Anterior vena cava (tissue), 1 donor: ENCODE measurements around the genes POLR2E and CIRBP.

- PRO-cap, result no peak
Observed at GRCh38 chr19:1010531-1010781, 10.2 kb downstream of the GRIN3B start.

DNA sequence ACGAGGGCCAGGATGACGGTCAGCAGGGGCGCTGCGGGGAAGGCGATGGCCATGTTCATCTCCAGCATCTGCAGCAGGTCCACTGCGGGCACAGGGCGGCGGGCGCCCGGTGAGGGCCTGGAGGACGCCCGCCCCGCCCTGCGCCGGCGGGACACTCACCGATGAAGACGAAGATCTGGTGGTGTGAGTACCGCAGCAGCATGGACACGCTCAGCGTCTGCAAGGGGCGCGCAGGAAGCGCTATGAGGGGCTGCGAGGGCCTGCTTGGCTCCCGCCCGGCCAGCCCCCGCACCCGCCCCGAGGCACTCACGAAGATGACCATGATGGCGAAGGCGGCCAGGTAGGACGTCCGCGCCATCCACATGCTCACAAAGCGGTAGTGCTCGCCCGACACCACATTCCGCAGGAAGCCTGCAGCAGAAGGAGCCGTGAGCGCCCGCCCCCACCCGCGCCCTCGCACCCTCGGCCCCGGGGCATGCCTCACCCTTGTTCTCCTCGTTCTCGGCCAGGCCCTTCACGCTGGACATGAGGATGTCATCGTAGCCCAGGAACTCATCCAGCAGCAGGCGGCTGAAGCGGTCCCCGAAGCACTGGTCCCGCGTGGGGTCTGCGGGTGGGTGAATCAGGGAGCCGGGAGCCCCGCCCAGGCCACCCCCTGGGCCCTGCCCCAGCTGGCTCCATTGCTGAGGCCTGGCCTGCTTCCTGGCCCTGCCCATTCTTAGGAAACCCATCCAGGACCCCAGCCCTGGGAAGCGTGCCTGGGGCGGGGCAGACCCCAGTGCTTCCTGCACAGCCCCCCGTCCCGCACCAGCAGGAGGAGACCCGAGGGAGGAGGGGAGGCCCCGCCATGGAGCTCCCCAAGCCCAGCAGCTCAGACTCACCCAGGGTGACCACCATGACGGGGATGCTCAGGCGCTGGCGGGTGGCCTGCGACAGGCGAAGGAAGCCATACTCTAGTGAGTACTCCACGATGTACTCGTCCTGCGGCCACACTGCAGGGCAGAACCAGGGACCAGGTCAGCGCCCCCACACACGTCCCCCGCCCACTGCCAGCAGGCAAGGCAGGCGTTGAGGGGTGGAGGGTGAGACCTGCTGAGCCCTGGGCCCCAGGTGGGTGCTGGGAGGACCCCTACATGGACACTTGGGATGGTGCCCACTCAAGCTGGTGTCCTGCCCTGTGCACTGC lies 8.9 kb downstream of the TMEM259 start:
- PRO-cap, result no peak

DNA sequence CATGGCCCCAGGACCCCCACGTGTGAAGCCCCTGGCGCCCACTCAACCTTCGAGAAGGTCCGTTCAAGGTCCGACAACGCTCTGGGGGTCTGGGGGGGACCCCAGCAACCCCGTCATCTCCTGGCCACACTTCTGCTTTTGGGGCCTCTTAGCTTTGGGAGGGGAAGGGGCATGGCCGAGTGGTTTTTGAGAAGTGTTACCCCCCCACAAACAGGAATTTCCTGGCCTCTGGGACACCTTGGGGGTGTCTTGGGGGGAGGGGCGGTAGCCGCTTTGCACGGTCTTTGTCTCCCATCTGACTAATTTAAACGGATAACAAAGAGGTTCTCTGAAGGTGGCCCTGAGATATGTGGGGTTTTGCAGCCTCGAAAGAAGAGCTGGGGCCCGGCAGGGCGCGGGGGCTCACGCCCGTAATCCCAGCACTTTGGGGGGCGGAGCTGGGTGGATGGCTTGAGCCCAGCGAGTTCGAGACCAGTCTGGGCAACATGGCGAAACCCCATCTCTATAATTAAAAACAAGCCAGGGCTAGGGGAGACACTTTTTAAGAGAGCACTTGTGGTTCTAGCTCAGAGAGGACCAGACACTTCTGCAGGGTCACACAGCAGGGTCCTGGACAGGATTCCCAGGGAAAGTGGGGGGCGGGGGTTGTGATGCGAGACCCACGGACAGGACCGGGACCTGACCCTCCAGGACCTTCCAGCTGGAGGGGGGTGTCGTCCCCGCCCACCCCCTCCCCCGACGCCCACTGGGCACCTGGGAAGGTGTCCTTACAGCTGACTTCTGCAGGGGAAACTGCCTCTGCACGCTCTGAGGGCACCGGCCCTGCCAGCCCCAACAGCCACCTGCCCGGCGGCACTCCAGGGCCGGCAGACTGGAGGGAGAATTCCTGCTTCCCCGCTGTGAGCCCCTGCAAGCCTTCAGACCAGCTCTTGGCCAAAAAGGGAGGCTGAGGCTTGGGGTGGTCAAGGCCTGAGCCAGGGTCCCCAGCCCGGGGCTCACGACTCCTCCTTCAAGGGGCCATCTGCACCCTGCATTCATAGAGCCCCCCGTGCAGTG lies 927 bp downstream of the CNN2 start:
- PRO-cap, result no peak

DNA sequence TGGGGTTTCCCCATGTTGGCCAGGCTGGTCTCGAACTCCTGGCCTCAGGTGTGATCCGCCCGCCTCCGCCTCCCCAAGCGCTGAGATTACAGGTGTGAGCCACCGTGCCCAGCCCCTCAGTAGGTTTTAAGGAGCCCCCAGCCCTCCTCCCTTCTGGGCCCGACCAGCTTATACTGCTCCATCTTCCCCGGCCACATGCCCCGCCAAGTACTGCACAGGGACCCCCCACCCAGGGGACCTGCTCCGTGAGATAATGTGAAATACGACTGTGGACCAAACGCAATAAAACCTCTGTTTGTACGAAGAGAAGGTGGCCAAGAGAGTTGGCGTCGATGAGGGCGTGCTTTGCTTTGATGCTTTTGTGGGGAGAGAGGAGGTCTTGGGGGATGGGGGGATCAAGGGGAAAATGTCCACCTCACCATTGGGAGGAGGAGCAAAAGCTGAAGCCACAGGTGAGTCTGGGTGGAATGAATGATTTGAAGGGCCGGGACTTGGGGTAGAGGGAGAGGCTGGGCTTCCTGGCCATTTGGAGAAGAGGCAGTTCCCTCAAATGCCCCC lies 1.1 kb upstream of the ABCA7 start:
- PRO-cap, result no peak

DNA sequence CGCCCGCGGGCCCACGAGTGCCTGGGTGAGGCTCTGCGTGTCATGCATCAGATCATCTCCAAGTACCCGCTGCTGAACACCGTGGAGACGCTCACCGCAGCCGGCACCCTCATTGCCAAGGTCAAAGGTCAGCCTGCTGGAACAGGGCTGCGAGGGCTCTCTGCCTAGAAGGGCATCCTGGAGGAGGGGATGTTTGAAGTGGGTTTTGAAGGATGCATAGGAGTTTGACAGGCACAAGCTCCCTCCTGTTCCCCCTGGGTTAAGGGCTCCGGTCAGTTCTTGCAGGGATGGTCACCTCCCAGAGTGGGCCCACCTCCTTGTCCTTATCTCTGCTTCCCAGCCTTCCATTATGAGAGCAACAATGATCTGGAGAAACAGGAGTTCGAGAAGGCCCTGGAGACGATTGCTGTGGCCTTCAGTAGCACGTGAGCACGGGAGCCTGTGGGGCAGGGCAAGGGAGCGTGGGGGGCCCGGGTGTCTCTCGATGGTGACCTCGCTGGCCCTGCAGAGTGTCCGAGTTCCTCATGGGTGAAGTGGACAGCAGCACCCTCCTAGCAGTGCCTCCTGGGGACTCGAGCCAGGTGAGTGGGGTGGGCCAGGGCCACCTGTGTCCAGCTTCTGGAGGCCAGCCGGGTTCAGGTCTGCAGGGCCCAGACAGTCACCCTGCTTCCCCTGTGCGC lies 6.3 kb downstream of the ARHGAP45 start:
- PRO-cap, result no peak

GRCh38 chr19:1086375-1087246 lies 8.6 kb downstream of the POLR2E start:
- PRO-cap, result no peak

GRCh38 chr19:1088548-1089532 lies 6.3 kb downstream of the POLR2E start:
- PRO-cap, result no peak

DNA sequence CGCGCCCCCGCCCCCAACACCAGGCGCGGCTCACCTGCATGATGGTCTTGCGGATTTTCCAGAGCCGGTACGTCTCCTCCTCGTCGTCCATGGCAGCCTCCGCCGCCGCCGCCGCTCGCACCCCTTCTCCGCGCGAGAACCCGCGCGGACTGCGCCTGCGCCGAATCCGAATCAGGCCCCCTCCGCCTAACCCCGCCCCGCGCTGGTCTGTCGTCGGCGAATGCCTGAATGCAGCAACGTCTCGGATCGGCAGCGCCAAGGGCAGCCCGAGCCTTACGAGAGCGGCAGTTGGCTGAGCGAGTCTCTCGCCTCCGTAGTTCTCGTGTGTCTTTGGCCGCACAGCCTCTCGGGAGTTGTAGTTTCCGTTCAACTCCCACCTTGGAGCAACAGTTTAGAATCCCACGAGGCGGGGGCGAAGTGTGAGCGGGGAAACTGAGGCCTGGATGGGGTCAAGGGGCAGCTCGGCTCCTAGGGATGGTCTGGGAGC lies at the start of gene POLR2E:
Gene POLR2E, minus strand, starts transcription at position 151 of the 487 bp plus-strand sequence.
- PRO-cap, result unidirectional peak, minus-strand start at position 128 of the sequence

GRCh38 chr19:1106926-1107400 lies 3.2 kb downstream of the GPX4 start:
- PRO-cap, result no peak

- PRO-cap, result no peak
Observed at GRCh38 chr19:1112180-1113267, 8.7 kb downstream of the GPX4 start.

- PRO-cap, result no peak
Observed at GRCh38 chr19:1127468-1127920, 23.7 kb downstream of the GPX4 start.

GRCh38 chr19:1161491-1162138 lies 12.5 kb downstream of the SBNO2 start:
- PRO-cap, result no peak

DNA sequence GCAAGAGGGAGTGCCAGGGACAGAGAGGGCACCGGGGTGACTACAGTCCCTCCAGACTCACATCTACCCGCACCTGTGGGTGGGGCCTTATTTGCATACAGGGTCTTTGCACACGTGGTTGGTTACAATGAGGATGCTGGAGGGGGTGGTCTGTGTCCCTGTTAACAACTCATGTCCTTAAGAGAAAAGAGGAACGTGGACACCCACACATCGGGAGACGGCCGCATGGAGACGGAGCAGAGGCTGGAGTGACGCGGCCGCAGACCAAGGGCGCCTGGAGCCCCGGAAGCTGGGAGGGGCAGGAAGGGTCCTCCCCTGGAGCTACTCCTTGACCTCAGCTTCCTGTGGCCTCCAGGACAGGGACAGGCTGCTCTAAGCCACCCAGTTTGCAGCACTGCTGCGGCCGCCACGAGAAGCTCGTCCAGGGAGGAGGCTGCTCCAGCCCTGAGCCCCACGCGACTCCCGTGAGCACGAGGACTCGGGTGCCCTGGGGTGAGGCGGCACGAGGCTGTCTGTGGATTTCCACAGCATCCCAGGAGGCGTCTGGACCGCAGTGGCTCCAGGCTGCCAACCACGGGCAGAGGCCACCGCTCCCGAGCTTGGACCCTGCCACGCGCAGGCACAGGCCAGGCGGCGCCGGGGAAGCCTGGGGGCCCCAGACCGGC lies 10.9 kb downstream of the SBNO2 start:
- PRO-cap, result no peak

GRCh38 chr19:1227634-1228634 lies 9.9 kb downstream of the CBARP start:
- PRO-cap, result no peak

GRCh38 chr19:1231677-1232259 lies 6.0 kb downstream of the CBARP start:
- PRO-cap, result no peak

DNA sequence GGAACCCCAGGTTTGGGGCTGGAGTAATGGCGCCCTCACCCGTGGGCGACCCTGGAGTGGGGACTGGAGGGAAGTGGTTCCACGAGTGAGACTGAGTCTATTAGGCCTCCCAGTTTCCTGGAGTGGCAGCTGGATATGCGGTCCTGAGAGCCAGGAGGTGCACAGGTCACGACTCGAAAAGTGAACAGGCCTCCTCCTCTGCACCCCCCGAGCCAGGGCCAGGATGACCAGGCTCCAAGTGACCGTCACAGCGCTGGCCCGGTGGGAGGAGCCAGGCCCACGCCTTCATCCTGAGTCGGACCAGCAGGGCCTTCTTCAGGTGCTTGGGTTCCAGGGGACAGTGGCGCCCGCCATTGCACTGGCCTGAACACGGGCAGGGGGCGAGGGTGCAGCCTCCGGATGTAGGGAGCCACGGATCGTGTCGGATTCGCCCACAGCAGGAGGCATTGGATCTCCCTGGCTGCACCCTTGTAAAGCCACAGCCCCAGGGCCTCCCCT lies 1.9 kb upstream of the ATP5F1D start:
- PRO-cap, result no peak

DNA sequence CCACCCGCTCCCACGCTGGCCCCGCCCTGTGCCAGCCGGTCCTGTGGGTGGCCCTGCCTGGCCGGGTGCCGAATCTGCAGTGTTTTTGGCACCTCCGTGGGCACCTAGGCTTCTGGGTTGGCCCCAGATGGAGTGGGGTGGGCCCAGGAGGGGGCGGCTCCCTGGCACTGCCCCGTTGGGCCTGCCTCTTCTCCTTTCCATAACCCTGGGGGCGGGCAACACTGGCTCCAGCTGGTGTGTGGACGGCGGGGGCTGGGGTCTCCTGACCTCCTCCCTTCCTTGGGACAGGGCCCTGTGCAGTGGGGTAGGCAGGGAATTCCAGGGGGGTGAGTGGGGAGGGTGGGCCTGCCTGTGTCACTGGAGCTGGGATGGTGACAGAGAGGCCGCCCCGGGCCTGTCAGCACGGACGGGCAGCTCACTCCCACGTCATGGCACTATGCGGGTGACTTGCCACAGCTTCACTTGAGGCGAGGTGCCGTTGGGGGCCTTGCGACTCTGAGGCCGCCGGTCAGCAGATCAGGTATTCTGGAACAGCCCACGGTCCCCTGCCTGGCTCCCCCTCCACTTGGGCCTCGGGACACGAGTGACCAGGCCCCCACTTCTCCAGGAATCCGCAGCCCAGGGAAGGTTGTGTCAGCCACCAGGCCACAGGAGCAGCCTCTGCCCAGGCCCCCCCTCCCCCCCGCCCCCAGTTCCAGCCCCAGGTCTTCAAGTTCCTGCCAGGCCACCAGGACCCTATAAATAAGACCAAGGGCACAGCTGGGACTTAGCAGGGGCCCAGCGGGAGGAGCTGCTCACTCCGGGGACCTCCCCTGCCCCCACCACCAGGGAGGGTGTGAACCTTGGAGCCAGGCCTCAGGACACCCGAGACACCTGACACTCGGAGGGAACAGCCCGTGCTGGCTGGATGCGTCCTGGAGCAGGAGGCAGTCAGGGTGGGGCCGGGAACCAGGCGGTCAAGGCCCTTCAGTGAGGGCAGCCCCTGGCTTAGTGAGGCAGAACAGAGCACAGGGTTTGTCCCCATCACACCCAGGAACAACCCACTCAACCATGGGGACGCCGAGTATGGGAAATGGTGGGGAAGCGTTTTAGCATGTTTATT lies 2.8 kb upstream of the MIDN start:
- PRO-cap, result no peak

DNA sequence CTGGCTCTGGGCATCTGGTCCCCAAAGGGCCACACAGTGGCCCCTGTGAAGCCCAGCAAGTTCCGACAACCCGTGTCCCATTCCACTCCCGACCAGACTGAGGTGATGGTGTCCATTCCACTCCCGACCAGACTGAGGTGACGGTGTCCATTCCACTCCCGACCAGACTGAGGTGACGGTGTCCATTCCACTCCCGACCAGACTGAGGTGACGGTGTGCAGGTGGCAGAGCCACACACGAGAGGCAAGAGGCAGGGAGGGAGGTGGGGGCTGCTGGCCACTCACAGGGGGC lies 2.1 kb upstream of the MIDN start:
- PRO-cap, result no peak

DNA sequence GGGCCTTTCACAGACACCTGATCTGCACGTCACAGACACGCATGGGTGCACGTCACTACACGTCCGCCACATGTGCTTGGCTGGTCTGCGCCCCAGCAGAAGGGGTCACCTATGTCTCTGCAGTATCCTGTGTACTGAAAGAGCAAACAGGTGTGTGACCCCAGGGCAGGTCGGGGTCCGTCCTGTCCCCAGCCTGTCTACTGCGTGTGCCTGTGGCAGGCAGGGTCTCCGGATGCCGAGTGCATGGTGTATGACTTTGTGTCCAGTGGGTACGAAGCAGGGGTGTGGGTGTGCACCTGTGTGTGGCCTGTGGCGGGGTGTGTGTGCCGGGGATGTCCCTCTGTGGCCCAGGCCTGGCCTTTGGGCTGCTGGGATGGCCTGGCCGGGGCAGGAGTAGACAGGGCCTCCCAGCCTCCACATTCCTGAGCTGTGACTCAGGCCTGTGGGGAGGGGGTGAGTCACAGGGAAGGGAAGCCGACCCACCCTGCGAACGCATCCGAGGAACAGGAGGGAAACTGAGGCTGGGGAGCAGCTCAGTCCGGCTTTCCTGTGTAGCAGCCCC lies 3.9 kb upstream of the CIRBP start:
- PRO-cap, result unidirectional peak, plus-strand start at position 506 of the sequence

DNA sequence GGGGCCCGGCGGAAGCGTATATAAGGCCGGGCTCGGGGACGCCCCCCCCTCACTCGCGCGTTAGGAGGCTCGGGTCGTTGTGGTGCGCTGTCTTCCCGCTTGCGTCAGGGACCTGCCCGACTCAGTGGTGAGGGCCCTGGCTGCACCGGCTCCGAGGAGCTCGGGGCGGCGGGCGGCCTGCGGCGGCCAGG lies at the start of gene CIRBP:
Gene CIRBP, plus strand, starts transcription at position 49 of the 191 bp plus-strand sequence.
- PRO-cap, result bidirectional peak, plus-strand start at position 52 of the sequence, minus-strand start outside the sequence